Esophagus squamous epithelium (tissue), 4 donors: ENCODE measurements around a stretch of chr1.

DNA sequence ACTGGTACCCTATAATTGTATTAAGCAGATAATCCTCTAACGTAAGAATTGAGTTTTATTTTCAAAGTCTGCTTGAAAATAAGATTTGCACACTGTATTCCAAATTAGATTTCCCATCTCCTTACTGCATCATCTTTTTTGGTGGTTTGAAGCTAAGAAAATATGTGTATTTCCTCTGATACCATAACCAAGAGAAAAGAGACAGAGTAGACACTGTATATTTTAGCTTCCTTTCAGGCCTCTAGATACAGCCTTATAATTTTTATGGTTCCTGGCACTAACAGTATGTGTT is 51.2 kb downstream of the CD46 start:
- PRO-cap = no peak
- RAMPAGE, long total RNA, 4 experiments = no peak in any of the 4 experiments

DNA sequence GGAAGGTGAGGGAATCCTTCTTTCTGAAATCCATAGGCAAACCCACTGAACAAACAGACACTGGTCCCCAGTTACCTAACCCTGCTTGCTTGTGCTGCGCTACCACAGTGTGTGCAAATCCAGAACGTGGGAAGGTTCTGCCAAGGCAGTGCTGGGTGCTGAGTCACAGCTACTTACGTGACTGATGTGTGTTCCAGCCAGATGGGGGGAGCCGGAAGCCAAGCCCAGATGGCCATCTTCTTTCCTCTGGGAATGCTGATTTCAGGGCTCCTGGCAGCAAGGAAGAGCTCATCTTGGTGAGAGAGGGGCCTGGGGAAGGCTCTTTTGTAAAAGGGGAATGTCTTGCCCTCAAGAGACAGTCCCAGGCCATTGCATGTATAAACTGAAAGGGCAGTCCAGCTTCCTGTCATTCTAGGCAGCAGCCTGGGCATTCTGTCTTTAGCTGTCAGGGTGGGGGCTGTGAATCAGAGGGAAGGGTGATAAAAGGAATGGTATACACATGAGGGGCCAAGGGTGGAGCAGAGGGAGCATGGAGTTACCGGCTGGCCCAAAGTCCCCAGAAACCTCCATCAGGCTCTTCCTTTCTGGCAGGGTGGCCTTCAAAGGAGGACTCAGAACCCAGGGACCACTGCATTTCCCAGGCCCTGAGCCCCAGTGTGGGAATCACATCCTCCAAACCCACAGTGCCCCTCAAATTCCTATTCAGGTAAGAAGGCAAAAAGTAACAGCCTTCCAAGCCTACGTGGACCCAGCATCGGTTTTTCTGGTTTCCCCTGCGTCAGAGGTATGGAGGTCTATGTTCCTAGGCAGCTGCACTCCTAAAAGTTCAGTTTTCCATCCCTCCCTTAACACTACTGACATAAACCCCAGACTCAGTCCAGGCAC is 54.2 kb downstream of the CD46 start:
- PRO-cap = bidirectional peak, plus-strand start at position 200 of the sequence, minus-strand start at position 115 of the sequence
- RAMPAGE, long total RNA, 4 experiments = no peak in any of the 4 experiments

GRCh38 chr1:207806713-207807325 is 55.0 kb downstream of the CD46 start:
- PRO-cap = bidirectional peak, plus-strand start at chr1:207807233, minus-strand start at chr1:207807076
- RAMPAGE, long total RNA, 4 experiments = no peak in any of the 4 experiments

- PRO-cap = no peak
- RAMPAGE, long total RNA, 4 experiments = no peak in any of the 4 experiments
Measured at GRCh38 chr1:207815377-207816237, 63.8 kb downstream of the CD46 start.

DNA sequence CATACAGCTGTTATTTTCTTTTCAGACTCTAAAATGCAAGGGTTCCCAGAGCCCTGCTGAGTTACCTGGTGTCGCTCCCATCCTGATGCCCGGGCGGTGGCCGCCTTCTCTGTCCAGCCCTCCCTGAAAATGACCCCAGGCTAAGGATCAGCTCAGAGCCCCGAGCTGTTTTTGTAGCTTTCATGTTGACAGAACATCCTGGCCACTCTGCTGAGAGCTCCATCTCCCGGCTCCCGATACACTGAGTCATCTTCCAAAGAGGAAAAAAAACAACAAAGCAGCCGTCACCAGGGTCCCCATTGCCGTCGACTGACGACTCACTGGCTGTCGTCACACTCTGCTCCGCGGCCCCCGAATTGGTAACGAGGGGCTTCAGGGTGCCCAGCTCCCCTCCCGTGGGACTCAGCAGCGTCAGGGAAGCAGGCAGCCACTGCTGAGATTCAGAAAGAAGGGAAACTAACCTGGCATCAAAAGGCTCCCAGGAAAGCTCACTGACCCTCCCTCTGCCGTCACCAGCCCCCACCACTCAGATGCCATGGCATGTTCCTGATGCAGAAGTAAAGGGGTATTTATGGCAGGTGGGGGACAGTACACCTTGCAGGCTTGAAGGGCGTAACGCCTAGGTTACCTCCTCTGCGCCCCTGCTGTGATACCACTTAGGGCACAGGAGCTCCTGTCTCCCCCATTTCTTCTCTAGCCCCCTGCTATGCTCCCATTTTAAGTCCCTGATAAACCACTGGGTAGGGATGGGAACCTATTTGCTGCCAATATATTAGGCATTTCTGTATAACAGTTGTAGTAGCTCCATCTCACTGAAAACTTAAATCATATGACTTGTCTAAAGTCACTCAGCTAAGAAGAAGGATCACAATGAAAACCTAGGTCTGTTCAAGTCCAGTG is 67.3 kb downstream of the CD46 start:
- PRO-cap = no peak
- RAMPAGE, long total RNA, 4 experiments = no peak in any of the 4 experiments

DNA sequence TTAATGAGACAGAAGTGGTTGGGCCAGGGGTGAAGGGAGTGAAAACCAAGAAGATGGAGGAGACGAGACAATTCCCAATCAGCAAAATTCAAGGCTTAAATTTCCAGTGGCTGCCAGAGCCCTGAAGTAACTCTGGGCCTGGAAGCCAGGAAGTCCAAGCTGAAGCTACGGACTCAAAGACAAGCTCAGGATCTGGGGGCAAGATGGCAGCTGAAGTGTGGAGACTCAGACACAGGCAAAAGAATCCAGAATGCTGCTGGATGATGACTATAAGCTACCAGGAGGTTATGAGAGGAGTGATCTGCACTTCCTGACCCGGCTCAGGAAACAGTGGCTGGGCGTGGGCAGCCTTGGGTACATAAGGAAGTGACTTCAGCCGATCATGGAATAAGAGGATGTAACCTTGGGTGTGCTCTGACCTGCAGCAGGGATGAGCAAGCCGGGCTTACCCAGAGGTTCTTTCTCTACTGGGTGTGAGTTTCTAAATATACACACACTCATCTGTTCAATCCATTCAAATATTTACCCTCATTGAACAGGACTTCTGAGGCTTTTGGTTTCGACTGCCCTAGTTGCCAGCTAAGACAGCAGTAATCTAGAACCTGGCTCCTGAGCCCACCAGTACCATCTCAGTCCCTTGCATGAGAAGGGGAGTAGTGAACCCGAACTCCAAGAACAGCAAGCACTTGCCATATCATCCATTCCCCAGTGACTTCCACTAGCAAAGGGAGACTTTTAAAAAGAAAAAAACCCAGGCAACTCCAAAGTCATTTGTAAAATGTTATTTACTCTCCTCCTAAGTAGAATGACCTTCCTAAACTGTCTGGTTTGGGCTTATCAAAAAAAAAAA is 62.6 kb downstream of the CD34 start:
- PRO-cap = bidirectional peak, plus-strand start at position 417 of the sequence, minus-strand start at position 245 of the sequence
- RAMPAGE, long total RNA, 4 experiments = start-site peak on the minus strand in 1 of 4 experiments, centred at position 379 of the sequence, 5 reads per replicate

GRCh38 chr1:207892991-207893308 is 18.0 kb downstream of the CD34 start:
- PRO-cap = no peak
- RAMPAGE, long total RNA, 4 experiments = no peak in any of the 4 experiments

GRCh38 chr1:208043578-208044362 is 132.8 kb upstream of the CD34 start:
- PRO-cap = no peak
- RAMPAGE, long total RNA, 4 experiments = no peak in any of the 4 experiments

- PRO-cap = no peak
- RAMPAGE, long total RNA, 4 experiments = no peak in any of the 4 experiments
Measured at GRCh38 chr1:208070144-208070976, 159.4 kb upstream of the CD34 start.

DNA sequence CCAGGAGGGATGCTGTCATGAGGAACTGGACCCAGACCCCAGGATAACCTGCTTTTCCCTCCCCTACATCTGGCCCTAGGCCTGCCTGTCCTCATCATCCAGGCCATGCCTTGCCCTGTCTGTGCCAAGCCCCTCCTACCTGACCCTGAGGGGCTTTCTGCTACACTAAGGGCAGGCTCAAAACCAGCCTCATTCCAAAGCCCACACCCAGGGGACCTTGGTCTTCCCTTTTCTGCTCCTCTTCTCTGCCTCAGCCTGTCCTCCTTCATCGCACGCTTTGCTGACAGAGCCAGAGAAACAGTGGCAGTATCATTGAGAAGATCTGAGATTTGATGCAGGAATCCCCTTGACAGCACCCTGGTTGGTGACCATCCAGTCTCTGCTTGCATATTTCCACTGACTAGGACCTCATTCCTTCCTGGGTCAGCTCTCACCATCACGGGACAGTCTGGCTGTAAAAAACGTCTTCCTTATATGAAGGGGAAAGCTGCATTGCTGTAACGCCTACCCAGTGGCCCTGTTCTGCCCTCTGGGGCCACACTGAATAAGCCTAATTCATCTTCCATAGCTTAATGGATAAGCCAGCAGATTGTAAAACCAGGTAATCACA is 38.8 kb downstream of the PLXNA2 start:
- PRO-cap = no peak
- RAMPAGE, long total RNA, 4 experiments = start-site peak on the minus strand in 1 of 4 experiments, centred at position 250 of the sequence, 21 reads per replicate

DNA sequence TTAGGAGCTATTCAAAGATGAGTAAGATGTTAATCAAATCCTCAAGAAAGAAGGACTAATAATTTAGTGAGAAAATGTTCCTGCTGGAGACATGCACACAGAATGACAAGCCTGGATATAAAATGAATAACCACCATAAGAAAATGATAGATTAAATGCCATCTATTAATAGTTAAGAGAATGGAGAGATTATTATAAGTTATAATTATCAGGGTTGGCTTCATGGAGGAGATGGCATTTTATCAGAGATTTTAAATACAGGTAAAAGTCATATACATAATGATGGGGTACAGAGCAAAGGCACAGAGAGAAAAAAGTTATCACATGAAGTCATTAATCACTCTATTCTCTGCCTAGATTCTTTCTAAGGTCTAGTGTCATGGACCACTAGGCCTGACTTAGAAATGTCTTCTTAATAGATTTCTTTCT is 637.5 kb upstream of the CAMK1G start:
- PRO-cap = no peak
- RAMPAGE, long total RNA, 4 experiments = no peak in any of the 4 experiments

DNA sequence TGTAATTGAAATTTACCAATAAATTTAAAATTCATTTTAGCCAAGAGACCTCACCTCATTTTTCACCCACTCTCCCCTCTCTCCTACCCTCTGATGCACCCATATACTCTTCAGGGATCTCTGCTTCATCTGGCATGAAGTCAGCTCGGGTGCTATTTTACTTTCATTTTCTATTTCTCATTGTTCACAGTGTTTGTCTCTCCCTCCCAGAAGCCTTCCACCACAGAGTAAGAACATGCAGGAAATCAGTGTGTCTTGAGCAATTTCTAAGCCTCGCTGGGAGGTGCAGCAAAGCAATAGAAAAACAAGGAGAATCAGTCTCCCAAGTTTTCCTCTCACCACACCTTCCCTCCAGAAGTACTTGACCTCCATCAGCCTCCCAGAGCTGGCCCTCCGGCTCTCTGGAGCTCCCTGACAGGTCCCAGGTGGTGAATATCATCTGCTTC is 594.8 kb upstream of the CAMK1G start:
- PRO-cap = no peak
- RAMPAGE, long total RNA, 4 experiments = no peak in any of the 4 experiments

DNA sequence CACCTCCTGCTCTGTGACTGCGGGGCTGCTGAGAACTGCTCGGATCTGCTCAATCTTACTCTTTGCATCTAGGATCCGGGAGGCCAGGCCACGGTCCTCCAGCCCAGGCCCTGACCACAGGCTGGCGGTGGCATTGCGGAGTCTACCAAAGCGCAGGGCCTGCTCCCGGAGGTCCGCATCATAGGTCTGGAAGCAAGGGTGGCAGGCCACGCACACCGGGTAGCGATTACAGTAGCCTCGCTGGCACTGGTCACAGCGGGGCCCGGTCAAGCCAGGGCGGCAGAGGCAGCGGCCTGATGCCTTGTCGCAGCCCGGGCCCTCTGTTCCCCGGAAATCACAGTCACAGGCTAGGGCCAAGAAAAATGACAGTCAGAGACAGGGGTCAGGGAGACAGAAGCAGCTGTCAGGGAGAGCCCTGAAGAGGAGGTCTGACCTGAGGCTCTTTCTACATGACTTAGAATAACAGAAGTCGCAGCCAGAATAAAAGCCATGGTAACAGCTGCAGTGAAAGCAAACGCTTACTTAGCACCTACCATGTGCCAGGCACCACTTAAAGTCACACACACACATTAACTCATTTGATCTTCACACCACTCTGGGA is 26.4 kb downstream of the LAMB3 start:
- PRO-cap = no peak
- RAMPAGE, long total RNA, 4 experiments = no peak in any of the 4 experiments

DNA sequence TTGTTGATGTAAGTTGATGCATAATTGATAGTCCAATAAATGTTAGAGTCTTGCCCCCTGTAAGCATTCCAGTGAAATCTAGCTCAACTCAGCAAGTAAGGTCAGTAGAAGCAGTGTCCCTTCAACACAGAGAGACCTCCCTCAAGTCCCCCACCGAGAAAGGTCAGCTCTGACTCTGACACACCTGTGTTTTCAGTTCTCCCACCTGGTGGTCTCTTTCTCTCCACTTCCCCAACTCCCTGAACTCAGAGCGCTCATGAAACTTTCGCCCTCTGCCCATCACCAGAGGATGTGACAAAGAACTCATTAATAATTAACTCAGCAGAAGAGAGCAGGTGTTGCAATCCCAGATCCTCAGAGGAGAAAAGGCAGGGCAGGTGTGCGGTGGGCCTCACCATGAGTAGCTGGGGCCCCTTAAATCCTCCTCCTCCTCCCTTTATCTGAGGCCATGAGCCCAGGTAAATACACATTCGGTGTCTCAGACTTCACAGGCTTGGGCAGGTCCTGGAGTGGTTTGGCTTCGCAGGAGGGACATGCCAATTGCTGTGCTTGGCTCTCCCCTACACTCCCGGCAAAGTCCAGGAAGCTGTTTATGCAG is 1.6 kb upstream of the LAMB3 start:
- PRO-cap = unidirectional peak, plus-strand start at position 357 of the sequence; bidirectional peak, plus-strand start at position 476 of the sequence, minus-strand start at position 368 of the sequence
- RAMPAGE, long total RNA, 4 experiments = no peak in any of the 4 experiments

DNA sequence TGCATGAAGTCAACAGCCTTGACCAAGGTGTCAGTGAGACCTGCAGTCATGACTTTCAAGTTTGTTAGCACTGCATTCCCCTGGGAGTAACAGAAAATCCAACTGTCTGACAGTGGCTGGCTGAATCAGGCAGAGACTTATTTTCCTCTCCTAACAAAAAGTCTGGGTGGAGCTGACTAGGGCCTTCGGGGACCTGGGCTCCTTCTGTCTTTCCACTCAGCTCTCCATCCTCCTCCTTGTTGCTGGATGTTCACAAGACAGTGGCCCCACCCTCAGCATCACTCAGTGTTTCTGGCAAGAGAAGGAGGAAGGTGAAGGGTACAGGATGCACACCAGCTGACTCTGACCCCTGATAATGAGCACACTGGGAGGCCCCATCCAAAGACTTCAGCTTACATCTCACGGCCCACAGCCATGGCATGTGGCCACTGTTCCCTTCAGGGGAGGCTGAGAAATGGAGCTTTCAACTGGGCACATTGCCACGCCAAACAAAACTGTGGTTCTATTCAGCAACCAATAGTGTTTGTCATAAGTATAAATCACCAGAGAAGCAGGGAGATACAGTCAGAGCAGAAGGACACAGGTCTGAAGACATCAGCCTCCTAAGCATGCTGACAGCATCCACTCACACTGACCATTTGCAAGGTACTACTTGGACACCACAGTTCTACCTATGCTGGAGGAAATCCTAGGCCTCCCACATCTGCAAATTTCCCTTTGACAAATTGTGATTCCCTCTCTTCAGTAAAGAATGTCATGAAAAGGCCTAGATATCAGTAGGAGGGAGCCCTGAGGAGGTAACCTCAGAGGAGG is 12.8 kb upstream of the TRAF3IP3 start:
- PRO-cap = no peak
- RAMPAGE, long total RNA, 4 experiments = no peak in any of the 4 experiments

- PRO-cap = bidirectional peak, plus-strand start at chr1:209768600, minus-strand start at chr1:209768465
- RAMPAGE, long total RNA, 4 experiments = start-site peak on the plus strand in 4 of 4 experiments, at chr1:209768532-209768633 at its widest, 8 to 48 reads per replicate
Measured at GRCh38 chr1:209768089-209768873, 12.4 kb downstream of the TRAF3IP3 start.

DNA sequence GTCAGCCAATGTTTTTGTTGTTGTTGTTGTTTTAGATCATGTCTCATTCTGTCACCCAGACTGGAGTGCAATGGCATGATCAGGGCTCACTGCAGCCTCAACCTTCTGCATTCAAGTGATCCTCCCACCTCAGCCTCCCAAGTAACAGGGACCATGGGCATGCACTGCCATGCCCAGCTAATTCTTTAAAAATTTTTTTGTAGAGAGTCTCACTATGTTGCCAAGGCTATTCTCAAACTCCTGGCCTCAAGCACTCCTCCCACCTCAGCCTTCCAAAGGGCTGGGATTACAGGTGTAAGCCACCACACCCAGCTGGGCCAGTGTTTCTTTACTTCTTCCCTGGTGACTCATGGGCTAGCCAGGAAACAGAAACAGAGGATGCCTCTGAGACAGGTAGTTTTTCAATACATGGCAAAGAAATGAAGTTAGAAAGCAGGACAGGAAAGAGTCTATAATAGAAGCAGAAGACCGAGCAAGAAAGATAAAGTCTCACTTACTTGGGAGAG is 7.5 kb upstream of the C1orf74 start:
- PRO-cap = no peak
- RAMPAGE, long total RNA, 4 experiments = no peak in any of the 4 experiments

DNA sequence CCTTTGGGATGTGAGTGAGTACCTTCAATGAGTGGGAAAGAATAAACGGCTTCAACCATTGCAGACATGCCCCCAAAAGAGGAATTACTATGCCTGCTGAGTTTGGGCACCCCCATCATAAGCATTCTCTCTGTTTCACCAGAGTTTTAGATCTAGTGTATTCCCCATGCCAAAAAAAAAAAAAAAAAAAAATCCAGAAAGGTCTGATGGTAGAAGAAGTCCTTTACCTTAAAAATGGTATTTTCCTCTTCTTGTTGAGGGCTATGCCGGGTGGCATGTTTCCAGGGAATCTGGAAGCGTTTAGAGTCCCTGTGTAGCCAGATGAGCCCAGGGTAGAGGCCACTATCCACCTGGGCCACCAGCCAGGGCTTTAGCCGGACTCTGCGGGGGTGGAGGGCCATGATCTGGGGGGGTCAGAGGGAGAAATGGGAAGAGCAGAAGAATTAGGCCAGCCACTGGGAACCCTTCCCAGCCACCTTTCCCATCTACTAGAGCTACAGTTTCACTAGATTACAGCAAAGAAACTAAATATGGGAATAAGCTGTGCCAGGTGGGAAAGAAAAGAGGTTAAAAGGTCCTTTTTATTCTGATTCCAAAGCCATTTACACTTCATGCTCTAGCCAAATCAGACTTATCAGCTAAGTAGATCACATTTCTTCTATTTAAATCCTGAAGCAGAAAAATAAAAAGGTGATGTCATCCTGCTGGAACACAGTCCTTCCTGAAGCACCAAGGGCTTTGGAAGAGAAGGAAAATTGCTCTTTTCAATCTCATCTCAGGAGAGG is 4.7 kb downstream of the IRF6 start:
- PRO-cap = no peak
- RAMPAGE, long total RNA, 4 experiments = no peak in any of the 4 experiments

DNA sequence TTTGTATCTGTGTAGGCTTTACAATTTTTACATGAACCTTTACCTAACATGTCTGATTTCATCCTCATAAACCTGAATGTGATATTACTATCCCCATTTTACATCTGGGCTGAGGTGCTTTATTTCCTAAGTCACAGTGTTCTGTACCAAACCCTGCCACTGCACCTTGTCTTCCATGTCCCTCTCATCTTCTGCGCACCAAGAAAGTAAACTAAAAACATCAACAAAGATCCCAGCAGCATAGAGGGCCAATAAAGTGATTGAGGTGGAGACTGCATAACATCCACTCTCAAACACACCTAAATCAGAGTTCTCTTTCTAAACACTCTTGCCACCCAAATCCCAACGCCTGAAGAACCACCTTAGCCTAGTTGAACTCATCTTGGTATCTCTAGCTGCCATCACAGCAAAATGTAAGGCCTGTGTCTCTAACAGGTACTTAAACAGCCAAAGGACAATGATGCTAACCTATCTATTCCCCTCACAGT is 1.7 kb downstream of the IRF6 start:
- PRO-cap = no peak
- RAMPAGE, long total RNA, 4 experiments = no peak in any of the 4 experiments

DNA sequence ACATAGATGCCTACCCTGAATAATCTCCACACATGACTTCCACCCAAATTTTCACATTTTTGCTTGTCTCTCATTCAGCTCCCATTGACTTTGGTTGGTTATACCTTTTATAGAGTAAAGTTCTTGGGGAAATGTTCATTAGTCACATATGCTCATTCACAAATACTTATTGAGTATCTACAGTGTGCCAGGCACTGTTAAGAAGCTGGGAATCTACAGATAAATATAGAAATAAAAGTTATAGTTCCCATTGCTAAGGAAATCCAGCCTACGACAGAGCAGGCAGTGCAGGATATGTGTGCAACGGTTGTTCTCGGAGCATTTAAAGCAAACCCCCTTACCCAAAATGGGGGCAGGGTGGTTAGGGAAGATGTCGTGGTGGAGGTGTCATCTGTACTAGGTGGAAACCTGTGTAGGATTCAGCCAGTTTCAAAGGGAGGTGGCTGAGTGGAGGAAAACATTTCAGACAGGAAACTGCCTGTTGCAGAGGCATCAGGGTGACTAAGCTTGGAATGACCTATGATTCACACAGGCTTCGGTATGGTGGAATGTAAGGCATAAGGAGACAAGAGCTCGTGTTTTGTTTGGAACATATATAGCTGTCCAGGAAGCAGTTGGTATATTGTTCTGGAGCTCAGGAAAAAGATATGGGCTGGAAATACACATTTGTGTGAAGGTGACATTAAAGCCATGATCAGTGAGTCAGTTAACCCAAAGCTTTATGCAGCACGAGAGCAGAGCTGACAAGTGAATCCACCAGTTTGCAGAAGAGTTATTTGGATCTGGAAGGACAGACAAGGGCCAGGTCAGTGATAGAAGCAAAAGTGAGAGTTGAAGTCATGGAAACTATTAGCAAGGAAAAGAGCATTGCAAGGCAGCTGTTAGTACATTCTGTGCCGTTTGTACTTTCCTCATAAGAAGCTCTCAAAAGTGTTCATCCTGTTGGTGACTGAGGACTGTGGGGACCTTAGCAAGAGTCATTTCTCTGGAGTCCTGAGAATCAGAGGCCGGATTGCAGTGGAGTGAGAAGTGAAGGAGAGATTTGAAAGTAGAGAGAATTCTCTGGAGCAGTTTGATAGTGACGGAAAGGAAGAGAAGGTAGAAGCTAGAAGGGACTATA is 12.1 kb downstream of the UTP25 start:
- PRO-cap = unidirectional peak, plus-strand start at position 996 of the sequence
- RAMPAGE, long total RNA, 4 experiments = no peak in any of the 4 experiments